AG09319 (cell line): Measurements from ENCODE around the gene CA5B.

GRCh38 chrX:15737759-15738403 lies at the start of gene CA5B:
CA5B (plus strand) TSS chrX:15738270.
- RRBS, result 5% methylated on average over 5 of the region's 41 CpGs

DNA sequence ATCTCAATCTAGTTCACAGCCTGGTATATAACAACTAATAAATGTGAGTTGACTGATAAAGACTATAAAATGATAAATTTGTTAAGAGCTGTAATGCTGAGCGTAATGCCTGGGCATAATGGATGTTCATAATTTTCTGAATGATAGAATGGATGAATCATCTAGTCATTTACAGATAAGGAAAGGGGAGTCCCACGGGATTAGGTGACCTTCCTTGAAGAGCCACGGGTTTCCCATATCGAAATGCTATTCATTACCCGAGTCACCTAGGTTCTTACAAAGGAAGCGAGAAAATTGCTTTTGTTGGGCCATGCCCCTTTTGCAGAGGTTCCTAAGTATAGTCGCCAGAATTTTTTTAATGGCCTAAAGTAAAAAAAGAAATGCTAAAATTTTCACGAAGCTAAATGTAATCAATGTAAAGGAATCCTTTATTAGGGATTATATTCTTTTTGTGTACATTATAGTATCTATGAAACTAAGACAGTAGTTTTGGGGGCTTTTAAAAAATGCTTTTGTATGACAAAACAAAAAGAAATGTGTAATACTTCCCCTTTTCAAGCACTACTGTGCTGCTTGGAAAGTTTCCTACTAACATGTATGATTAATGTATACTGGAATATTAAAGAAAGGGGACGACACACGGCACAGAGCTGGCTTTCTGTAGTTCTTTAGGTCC lies 1.3 kb upstream of the AP1S2 start:
- RRBS, result no CpG with 5 or more reads among the region's 10 CpGs

GRCh38 chrX:15911534-15911984 lies 56.9 kb upstream of the AP1S2 start:
- RRBS, result no CpG with 5 or more reads among the region's 2 CpGs

GRCh38 chrX:16716152-16716456 lies 3.3 kb upstream of the SYAP1 start:
- RRBS, result no CpG with 5 or more reads among the region's 6 CpGs

GRCh38 chrX:17654161-17654475 lies 83.2 kb upstream of the SCML1 start:
- RRBS, result no CpG with 5 or more reads among the region's 2 CpGs

- RRBS, result no CpG with 5 or more reads among the region's 14 CpGs
Observed at GRCh38 chrX:18098709-18099047, 122.0 kb downstream of the BEND2 start.

DNA sequence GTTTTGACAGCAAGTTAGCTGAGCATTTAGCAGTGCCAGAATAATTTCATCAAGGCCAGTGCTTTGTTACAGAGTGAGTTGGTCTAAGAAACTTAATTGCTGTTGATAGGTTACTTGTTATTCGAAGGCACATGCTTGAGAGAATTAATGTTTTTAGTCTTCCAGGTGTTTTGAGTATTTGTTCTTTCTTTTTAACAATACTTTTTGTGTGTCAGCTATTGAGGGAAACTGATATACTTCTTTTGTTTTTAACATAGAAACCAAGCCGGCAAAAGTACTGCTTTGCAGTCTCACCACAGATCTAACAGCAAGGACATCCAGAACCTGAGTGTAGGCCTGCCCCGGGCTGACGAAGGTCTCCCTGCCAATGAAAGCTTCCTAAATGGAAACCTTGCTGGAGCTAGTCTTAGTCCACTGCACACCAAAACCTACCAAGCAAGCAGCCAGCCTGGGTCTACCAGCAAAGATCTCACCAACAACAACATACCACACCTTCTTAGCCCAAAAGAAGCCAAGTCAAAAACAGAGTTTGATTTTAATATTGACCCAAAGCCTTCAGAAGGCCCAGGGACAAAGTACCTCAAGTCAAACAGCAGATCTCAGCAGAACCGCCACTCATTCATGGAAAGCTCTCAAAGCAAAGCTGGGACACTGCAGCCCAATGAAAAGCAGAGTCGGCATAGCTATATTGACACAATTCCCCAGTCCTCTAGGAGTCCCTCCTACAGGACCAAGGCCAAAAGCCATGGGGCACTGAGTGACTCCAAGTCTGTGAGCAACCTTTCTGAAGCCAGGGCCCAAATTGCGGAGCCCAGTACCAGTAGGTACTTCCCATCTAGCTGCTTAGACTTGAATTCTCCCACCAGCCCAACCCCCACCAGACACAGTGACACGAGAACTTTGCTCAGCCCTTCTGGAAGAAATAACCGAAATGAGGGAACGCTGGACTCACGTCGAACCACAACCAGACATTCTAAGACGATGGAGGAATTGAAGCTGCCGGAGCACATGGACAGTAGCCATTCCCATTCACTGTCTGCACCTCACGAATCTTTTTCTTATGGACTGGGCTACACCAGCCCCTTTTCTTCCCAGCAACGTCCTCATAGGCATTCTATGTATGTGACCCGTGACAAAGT lies 67.9 kb downstream of the RS1 start:
- RRBS, result 65% methylated on average over 2 of the region's 17 CpGs

DNA sequence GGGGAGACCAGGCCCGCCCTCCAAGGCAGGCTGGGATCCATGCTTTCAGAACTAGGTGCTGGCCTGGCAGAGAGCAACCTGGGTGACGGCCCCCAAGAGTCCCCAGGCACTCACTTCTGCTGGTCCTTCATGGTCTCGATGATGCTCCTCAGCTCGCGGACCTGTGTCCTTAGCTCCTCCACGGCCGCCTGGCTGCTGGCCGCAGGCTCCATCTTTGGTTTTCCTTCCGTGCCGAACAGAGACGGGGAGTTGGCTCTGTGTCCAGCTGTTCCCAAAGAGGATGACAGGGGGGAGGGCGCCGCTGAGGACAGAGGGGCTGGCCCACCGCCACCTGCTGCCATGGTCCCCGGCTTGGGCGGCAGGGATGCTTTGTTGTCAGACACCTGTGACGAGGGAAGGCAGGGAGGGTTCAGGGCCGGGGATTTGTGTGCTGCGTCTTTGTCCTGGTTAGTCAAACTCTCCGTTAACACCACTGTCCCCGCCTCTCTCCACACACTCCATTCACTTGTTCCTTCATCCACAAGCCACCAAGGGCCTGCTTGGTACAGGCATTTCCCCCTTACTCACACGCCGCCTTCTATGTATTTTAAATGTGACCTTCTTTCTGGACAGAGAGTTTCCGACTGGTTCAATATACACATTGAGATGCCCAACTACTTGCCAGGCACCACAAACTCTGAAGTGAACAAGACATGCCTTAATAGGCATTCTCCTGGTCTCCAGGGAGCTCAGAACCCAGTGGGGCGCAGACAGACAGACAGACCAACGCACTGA lies 26.7 kb upstream of the MAP3K15 start:
- RRBS, result 65% methylated on average over 4 of the region's 26 CpGs

- RRBS, result no CpG with 5 or more reads among the region's 10 CpGs
Observed at GRCh38 chrX:19682849-19683413, 167.6 kb upstream of the MAP3K15 start.

DNA sequence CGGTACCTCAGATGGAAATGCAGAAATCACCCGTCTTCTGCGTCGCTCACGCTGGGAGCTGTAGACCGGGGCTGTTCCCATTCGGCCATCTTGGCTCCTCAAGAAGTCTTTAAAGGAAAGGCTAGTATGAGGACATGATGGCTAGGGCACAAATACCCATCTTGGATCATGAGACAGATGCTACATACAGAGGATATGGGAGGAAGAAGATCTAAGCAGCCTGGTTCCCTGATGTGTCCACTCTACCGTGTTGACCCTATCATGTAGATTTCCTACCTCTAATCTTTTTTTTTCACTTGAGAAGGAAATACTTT lies 44.7 kb downstream of the BCLAF3 start:
- RRBS, result no CpG with 5 or more reads among the region's 8 CpGs

DNA sequence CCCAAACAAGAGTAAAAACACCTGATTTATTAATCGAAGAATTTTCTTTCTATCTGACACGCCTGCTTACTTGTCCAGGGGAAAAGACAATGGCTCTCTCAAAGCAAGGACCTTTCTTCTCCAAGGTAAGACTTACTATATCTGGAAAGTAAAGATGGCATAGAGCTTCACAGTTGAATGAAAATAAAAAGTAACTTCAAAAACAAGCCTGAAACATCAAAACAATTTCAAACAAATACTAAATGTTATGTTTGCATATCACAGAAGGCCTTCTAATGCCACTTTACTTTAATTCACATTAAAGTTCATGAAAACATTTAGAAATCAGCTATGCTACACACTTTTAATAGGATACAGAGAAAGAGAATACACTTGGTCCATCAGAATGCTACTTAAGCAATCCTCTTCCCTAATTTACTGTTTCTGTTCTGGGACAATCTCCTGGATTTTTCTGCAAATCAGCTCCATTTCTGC lies 36.8 kb downstream of the BCLAF3 start:
- RRBS, result no CpG with 5 or more reads among the region's 2 CpGs

DNA sequence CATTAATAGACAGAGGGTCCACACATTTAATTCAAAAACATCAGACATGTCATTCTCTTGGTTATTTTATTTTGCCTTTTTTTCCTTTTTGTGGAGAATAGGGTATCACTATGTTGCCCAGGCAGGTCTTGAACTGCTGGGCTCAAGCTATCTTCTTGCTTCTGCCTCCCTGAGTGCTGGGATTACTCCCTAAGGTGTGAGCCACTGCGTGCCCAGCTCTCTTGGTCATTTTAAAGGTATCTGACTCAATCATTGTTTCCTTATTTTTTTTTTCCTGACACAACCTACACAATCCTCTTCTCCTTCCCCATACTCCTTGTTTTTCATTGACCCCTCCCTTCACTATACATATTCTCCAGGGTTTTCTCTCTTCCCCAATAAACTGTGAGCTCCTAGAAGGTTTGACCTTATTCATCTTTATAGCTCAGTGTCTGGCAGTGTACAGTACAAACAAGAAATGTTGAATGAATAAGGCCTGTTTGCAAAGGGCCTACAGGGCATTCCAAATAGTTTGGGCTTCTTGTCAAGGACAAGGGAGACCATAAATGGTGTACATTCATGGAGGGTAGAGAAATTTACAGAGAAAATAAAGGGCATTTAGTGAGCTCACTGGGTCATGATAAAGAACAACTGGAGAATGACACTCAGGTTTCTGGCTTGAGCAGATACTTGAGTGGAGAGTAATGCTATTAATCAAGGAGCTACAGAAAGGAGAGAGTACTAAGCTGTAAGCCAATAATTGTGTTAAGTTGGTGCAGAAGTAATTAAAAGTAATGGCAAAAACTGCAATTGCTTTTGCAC lies 47.4 kb upstream of the EIF1AX start:
- RRBS, result no CpG with 5 or more reads among the region's 1 CpG

DNA sequence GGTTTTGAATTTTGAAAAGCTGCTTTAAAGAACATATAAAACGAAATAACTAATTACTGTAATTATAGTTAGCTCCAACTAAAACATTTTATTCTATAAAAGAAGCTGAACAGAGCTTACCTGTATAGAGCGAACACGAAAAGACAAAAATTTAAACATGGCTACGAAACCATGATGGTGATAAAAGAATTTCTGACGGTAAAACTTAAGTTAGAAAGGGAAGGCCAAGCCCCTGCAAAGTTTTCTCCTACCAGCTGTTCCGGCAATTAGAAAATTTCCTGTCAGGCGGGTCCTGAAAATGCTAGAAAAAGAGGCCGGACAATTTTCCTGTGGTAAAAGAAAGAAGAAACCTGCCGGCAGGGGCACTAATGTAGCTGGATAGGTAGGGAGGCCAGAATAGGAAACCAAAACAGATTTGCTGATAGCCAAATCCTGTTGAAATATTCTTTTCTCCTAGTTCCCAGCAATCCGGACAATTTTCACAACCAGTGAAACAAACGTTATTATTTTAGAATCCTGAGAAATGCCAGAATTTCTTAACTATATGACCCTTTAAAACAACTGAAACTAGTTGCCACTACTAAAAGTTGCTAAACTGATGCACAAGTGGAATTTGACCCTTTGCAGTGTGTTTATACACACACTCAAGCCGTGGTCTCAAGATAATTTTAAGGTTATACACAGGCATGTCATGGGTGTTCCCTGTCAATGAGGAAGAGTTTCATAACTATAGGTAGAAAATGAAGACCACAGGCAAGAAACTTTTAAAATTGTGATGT lies 47.8 kb downstream of the RPS6KA3 start:
- RRBS, result no CpG with 5 or more reads among the region's 12 CpGs

DNA sequence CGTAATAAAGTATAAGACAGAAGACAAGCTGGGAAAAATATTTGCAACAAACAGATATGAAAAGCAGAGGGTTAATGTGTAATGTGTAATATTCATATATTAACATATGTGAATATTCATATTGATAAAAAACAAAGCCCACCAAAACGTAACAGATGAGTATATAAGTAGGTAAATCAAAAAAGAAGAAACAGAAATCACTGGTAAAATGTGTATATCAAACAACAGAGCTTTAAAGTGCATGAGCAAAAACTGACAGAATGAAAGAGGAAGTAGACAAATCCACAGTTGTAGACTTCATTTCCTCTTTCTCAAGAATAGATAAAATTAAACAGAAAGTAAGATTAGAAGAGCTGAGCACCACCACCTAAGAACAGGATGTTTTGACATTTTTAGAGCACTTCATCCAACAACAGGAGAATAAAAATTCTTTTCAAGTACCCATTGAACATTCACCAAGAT lies 64.5 kb downstream of the CNKSR2 start:
- RRBS, result no CpG with 5 or more reads among the region's 2 CpGs

DNA sequence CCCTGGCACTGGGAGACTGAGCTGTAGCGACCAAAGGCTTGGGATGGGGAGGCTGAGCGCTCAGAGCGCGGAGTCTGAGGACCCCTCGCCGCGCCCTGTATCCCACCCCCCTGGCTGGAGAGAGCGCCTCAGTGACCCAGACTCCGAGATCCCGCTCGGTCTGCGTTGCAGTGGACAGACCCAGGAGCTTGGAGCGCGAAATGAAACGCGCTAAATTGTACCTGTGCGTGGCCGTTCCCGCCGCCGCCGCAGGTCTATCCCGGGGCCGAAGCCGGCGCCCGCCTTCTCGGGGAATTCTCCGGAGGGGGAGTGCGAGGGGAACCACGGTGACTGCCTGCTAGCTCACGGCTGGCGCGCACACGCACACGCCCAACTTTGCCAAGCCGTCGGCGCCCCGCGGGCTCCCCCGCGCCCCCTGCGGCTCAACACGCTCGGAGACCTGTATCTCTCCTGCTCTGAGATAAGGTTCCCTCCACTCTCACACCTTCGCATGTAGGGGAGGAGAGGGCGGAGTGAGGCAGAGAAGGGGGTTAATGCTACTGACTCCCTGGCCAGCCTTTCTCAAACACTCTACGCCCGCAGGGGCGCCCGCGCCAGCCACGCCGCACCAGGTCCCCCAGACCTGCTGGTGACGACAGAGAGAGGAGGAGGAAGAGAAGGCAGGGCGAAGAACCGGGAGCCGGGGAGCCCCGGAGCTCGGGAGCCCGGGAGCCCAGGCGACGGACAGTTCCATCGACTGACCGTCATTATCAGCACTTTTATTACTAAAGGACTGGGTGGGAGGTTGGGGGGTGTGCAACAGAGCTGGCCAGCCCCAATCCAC lies 1.4 kb upstream of the PTCHD1 start:
- RRBS, result no CpG with 5 or more reads among the region's 66 CpGs

DNA sequence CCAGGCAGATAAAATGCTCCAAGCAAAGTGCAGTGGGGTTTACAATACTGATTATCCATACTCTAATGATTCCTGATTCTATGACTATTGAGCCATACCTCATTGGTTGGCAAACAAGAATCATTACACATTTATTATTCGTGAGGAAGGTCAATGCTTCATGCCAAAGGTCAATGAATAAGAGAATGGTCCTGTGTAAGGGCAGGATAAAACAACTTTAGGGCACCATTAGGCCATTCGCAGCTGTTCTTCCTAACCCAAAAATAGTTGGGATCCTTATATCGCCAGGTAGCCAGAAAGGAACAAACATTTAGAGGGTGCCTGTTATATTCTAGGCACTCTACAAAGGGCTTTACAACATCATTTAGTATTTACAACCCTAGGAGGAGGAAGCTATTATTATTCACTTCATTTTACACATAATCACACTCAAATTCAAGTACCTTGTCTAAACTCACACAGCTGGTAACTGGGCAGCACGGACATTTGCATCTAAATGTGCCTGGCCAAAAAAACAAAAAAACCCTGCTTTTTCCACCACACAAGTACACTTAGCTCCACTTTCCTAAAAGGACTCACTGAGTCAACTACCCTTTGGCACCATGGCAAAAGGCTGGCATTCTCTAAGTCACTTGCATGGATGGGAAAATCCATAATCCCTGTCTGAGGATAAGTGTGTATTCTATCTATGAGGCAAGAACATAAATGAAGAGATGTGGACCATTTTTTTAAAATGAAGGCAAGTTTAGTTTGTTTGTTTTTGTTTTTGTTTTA lies 18.4 kb upstream of the SAT1 start:
- RRBS, result no CpG with 5 or more reads among the region's 4 CpGs

DNA sequence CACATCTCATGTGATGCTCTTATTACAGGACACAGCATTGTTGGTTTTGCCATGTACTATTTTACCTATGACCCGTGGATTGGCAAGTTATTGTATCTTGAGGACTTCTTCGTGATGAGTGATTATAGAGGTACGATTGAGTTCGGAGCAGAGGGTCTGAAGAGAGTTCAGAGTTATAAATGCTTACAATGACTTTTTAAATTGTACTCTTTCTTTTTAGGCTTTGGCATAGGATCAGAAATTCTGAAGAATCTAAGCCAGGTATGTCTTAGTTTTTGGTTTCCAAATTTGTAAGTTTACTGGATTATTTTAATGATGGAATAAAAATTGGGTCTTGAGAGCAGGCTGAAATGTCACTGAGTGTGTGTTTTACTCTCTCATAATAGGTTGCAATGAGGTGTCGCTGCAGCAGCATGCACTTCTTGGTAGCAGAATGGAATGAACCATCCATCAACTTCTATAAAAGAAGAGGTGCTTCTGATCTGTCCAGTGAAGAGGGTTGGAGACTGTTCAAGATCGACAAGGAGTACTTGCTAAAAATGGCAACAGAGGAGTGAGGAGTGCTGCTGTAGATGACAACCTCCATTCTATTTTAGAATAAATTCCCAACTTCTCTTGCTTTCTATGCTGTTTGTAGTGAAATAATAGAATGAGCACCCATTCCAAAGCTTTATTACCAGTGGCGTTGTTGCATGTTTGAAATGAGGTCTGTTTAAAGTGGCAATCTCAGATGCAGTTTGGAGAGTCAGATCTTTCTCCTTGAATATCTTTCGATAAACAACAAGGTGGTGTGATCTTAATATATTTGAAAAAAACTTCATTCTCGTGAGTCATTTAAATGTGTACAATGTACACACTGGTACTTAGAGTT lies 2.6 kb downstream of the SAT1 start:
- RRBS, result no CpG with 5 or more reads among the region's 9 CpGs

- RRBS, result no CpG with 5 or more reads among the region's 2 CpGs
Observed at GRCh38 chrX:23804522-23804822, 21.5 kb downstream of the SAT1 start.

GRCh38 chrX:23807072-23807954 lies 24.3 kb downstream of the SAT1 start:
- RRBS, result 50% methylated on average over 1 of the region's 20 CpGs